SK-N-DZ (cell line): ENCODE data around the gene MFSD9.

DNA sequence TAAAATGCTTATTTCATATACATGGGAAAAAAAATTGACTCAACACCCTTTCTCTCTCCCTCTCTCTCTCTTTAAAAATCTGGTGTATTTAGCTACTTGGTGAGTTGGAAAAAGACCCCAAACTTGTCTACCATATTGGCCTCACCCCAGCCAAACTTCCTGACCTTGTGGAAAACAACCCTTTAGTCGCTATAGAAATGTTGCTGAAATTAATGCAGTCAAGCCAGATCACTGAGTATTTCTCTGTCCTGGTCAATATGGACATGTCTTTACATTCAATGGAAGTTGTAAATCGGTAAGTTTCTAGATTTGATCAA, 13.9 kb downstream of the CNOT11 start:
RAMPAGE:
- cytosol, long total RNA = no peak
- nucleus, long total RNA = no peak

GRCh38 chr2:101307493-101307808, 1.1 kb downstream of the RNF149 start:
RAMPAGE:
- cytosol, long total RNA = no peak
- nucleus, long total RNA = no peak

RAMPAGE:
- cytosol, long total RNA = no peak
- nucleus, long total RNA = no peak
These were observed 2.9 kb upstream of the RNF149 start for GRCh38 chr2:101311380-101311801.

DNA sequence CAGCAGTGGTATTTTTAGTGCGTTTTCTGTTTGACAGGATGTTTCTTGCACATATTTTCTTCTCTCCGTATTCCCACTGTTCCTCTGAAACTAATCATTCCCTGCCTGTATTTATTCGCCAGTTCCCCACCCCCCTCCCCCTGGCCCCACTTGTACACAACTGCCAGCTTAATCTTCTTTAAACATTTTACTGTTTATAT, 41.7 kb upstream of the MAP4K4 start:
RAMPAGE:
- cytosol, long total RNA = no peak
- nucleus, long total RNA = no peak

DNA sequence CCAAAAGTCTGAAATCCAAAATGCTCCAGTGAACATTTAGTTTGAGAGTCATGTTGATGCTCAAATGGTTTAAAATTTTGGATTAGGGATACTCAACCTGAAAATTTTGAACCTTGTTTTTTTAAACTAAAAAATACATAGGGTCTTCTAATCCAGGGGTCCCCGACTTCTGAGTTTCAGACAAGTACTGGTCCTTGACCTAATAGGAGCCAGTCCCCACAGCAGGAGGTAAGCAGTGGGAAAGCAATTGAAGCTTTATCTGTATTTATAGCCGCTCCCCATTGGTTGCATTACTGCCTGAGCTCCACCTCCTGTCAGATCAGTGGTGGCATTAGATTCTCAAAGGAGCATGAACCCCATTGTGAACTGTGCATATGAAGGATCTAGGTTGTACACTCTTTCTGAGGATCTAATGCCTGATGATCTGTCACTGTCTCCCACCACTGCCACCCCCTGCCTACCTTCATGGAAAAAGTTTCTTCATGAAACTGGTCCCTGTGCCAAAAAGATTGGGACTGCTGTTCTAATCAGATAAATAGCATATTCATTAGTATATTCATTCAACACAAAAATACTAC, 18.2 kb downstream of the MAP4K4 start:
RAMPAGE:
- cytosol, long total RNA = no peak
- nucleus, long total RNA = no peak

RAMPAGE:
- cytosol, long total RNA = no peak
- nucleus, long total RNA = no peak
These were observed 35.9 kb downstream of the MAP4K4 start for GRCh38 chr2:101733034-101734084.

GRCh38 chr2:101766335-101766719, 68.8 kb downstream of the MAP4K4 start:
RAMPAGE:
- cytosol, long total RNA = no peak
- nucleus, long total RNA = no peak

DNA sequence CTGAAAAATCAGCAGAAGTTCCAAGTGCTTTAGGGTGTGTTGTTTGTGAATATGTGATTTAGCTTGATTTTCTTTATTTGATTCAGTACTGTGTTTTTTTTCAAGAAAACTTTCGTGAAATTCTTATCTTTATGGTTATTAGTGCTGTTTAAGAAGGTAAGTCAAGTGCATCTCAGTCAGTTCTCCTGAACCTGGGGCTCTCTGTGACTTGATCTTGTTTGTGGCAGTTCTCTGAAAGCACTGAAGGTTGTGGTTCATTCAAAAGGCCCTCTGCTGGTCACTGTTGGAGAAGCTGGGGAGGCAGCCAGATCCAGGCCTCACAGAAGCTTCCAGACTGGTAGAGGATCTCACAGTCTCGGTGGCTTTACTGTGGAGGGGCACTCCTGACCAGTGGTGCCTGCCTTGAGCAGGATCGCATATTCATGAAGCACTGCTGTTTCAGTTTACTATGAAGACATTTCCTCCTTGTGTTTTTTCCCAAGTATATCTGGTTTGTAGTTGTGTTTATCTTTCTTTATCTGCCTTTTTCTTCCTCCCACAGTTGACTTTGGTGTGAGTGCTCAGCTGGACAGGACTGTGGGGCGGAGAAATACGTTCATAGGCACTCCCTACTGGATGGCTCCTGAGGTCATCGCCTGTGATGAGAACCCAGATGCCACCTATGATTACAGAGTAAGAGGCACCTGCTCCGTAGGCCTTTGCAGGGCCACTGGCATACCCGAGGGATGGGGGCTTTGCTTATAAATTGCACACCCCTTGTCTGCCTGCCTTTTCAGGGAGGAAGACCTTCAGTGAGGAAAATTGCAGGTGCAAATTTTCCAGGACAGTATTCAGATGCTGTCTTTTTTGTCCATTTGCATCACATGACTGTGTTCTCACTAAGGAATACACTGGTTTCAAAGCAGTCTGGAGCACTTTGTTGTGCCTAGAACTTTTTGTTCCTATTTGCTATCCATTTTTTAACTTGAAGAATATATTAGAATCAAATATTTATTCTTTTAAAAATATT, 134.0 kb downstream of the MAP4K4 start:
RAMPAGE:
- cytosol, long total RNA = no peak
- nucleus, long total RNA = no peak

RAMPAGE:
- cytosol, long total RNA = no peak
- nucleus, long total RNA = no peak
These were observed 142.1 kb downstream of the MAP4K4 start for GRCh38 chr2:101839600-101840090.

DNA sequence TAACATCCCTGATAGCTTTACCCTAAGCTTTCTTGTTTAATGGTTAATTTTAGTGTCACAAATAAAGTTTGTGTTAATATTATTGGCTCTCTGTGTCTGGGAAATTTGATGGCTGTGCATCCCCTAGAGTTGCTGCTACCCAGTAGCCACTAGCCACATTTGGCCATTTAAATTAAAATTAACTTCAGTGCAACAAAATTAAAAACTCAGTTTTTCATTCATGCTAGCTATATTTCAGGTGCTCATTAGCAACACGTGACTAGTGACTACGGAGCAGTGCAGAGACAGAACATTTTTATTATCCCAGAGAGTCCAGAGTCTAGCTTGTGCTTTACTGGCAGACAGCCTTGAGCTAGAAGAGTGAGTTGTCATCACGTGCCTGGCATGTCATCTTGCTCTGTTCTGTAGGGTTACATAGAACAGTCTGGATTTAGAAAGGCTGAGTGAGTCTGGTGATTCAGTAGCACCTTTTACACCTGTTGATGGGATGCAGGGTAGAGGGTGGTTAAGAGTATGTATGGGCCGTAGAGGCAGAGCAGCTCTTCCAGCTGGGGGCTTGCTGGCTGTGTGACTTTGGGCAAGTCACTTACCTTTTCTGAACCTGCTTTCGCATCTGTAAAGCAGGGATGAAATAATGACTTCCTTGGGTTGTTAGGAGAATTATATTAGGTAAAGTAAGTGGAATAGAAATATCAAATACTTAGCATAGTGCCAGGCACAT, 136.9 kb upstream of the IL1R2 start:
RAMPAGE:
- cytosol, long total RNA = no peak
- nucleus, long total RNA = no peak

RAMPAGE:
- cytosol, long total RNA = no peak
- nucleus, long total RNA = no peak
These were observed 39.2 kb downstream of the IL1R2 start for GRCh38 chr2:102030729-102031499.

DNA sequence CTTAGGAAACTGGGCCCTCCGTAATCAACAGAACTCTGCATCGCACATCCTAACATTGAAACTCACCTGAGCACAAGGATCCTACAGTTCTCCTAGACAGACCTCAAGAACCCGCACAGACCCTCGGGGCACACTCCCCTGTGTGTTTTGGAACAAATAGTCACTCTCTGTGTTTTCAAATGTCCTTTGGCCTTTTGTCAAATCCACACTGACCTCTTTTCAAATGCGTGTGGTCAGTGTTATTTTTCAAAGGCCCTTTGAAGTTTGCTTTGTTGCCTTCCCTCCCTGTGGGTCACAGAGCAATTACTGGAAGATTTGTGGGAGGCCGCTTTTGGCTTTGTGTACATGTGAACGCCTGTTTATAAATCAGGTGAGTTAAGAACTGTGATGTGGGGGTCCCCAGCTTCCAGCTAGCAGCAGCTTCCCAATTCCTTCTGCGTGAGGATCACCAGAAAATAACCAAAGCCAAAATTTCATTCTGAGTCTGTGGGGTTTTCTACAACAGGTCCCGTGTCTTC, 66.1 kb downstream of the IL1R2 start:
RAMPAGE:
- cytosol, long total RNA = no peak
- nucleus, long total RNA = no peak

GRCh38 chr2:102140914-102142028, 1.3 kb upstream of the IL1R1 start:
RAMPAGE:
- cytosol, long total RNA = no peak
- nucleus, long total RNA = no peak

DNA sequence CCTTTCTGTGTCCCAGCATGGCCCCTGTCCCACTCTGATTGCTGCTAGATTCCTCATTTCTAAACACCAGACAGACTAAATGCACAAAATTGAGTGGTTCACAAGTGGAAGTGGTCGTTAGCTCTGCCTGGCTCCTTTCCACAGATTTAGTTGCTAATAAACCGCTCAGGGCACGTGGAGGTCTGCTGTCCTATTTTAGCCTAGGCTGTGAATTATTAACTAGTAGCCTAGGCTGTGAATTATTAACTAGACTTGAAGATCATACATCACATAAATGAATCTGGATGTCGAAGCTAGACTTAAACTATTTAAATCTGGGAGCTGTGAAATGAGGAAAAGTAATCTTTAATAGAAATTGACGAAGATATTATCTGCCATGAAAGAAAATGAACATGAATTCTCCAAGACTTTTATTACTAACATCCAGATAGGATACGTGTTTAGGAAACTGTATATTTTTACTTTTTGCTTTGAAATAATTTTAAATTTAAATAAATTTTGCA, 3.7 kb downstream of the IL1RL2 start:
RAMPAGE:
- cytosol, long total RNA = no peak
- nucleus, long total RNA = no peak

RAMPAGE:
- cytosol, long total RNA = no peak
- nucleus, long total RNA = no peak
These were observed 4.6 kb upstream of the IL18RAP start for GRCh38 chr2:102418338-102418784.

RAMPAGE:
- cytosol, long total RNA = no peak
- nucleus, long total RNA = no peak
These were observed 2.2 kb downstream of the SLC9A2 start for GRCh38 chr2:102621235-102622241.

GRCh38 chr2:102736064-102737200, at the start of gene MFSD9:
Gene MFSD9, minus strand, starts transcription at chr2:102736888.
RAMPAGE:
- cytosol, long total RNA = start-site peak on the minus strand at chr2:102736814-102736848, 49 and 47 reads in 2 replicates; start-site peak on the plus strand at chr2:102736908-102736965, 124 and 156 reads in 2 replicates
- nucleus, long total RNA = start-site peak on the minus strand at chr2:102736814-102736862, 33 and 32 reads in 2 replicates; start-site peak on the plus strand at chr2:102736908-102736955, 122 and 35 reads in 2 replicates

GRCh38 chr2:104657986-104658782, 195.7 kb upstream of the POU3F3 start:
RAMPAGE:
- cytosol, long total RNA = no peak
- nucleus, long total RNA = no peak

RAMPAGE:
- cytosol, long total RNA = no peak
- nucleus, long total RNA = no peak
These were observed 63.1 kb upstream of the POU3F3 start for GRCh38 chr2:104790776-104791243.

RAMPAGE:
- cytosol, long total RNA = no peak
- nucleus, long total RNA = no peak
These were observed 8.3 kb upstream of the POU3F3 start for GRCh38 chr2:104845605-104845968.